HTR-8/SVneo (cell line): ENCODE measurements around the genes ADCY4, CMA1 and COCH.

DNA sequence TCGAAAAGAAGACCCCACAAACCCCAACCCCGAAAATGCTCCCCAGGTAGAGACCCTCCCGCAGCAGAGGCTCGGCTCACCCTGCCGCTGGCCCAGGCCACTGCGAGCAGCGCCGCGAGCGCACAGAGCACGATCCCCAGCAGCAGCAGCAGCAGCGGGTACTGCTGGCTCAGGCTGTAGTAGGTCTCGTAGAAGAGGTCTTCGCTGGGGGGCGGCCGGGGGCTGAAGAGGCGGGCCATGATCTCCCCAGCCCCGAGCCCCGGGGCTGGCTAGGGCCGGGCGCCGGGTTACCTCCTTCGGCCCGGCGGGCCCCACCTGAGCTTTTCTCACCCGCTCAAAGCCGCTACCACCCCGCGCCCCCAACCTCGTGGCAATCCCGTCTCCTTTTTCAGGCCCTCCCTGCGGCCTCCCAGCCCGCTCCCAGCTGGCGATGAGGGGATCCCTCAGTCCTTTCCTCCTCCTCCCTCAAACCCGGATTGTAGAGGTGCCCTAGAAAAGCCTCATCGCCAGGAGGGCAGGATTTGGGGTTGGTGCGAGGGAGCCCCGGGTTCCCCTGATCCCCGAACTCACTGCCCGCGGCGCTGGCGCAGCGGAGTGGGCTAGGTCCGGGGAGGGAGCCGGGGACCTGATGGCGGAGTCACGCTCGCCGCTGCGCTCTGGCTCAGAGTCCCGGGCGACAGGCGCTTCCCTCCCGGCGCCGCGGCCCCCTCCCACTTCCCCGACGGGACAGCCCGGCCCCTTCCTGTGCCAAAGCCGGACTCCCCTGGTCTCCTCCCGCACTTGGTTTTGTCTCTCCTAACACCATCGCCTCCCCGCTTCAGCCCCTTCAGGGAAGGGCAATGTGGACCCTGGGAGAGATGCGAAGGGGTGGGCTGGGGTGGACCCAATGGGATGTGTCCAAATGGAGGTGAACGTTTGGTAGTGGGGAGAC, at the start of gene ADCY4:
Gene ADCY4, minus strand, starts transcription at position 658 of the 931 bp plus-strand sequence.
- RRBS: 82% methylated on average over 29 of the region's 67 CpGs

- RRBS: no CpG with 5 or more reads among the region's 9 CpGs
Observed at GRCh38 chr14:24372364-24373108, 4.6 kb downstream of the NFATC4 start.

DNA sequence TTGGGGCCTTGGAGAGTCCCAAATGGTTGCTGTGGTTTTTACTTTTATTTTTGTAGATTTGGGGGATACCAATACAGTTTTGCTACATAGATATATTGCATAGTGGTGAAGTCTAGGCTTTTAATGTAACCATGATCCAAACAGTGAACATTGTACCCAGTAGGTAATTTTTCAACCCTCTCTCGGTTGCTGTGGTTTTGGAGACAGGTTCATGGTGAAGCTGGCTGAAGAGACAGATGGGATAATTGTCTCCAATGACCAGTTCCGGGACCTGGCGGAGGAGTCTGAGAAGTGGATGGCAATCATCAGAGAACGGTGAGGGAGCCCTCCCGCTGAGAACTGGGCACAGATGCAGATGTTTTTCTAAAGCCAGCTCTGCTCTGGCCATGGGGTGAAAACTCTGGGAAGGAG, 6.1 kb downstream of the KHNYN start:
- RRBS: no CpG with 5 or more reads among the region's 5 CpGs

GRCh38 chr14:24437279-24437997, 5.1 kb downstream of the SDR39U1 start:
- RRBS: no CpG with 5 or more reads among the region's 6 CpGs

- RRBS: no CpG with 5 or more reads among the region's 1 CpG
Observed at GRCh38 chr14:24483843-24484244, 24.2 kb downstream of the CMA1 start.

- RRBS: no CpG with 5 or more reads among the region's 1 CpG
Observed at GRCh38 chr14:24508195-24508448, at the start of gene CMA1. TSS of gene CMA1 (minus strand) at chr14:24508265.

DNA sequence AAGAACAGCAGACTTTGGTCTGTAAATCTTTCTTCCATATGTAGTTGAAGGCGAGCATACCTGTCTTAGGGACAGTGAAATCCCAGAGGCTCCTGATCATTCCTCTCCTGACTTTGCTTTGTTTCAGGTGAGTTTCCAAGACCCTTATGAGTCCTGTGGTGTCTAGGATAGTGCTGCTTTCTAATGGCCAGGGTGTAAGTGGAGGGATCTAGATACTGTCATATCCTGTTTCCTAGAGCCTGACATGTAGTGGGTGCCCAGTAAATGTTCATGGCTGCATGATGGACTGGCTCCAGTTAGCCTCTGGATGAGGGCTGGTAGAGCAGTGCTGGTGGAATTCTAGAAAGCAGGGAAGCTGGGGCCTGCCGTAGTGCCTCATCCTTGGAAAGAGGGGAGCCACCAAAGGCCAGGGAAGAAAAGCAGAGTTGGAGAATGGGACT, 748 bp downstream of the GZMB start:
- RRBS: no CpG with 5 or more reads among the region's 2 CpGs

DNA sequence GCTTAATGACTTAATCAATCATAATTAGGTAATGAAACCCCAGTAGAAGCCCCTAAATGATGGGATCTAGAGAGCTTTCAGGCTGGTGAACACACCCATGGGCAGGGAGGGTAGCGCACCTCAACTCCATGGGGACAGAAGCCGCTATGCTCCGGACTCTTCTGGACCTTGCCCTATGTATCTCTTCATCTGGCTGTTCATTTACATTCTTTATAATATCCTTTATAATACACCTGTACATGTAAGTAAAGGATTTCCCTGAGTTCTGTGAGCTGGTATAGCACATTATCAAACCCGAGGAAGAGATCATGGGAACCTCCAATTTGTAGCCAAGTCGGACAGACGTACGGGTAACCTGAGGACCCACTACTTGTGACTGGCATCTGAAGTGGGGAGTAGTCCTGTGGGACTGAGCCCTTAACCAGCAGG, 205.9 kb downstream of the STXBP6 start:
- RRBS: no CpG with 5 or more reads among the region's 7 CpGs

GRCh38 chr14:24954430-24955059, 95.4 kb downstream of the STXBP6 start:
- RRBS: no CpG with 5 or more reads among the region's 6 CpGs

GRCh38 chr14:25032292-25032777, 17.6 kb downstream of the STXBP6 start:
- RRBS: no CpG with 5 or more reads among the region's 7 CpGs

DNA sequence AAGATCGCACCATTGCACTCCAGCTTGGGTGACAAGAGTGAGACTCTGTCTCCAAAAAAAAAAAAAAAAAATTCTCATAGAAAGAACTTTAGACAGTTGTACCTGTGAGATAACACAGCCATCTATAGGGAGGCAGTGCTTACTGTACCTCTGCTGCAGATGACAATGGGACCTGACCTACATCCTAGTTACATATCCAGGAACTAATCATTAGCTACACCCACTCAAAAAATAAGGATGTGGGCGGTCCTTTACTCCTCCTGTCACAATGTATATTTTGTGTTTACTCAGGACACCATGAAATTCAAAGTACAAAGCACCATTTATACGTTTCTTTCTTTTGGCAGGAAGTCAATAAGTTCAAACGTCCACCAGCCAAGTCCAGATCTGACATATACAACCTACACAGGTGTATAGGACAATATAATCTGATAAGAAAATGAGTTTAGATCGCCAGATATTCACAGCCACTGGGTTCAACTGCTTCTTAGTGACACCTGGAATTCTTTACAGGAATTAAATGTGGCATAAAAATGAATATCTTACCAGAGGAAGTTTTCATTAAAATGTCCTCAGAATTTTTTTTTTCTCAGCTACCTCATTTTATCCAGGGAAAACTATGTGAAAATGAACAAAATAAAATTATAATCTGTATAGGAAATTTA, 14.7 kb downstream of the STXBP6 start:
- RRBS: no CpG with 5 or more reads among the region's 5 CpGs

- RRBS: no CpG with 5 or more reads among the region's 3 CpGs
Observed at GRCh38 chr14:28038257-28038527, 728.4 kb upstream of the FOXG1 start.

DNA sequence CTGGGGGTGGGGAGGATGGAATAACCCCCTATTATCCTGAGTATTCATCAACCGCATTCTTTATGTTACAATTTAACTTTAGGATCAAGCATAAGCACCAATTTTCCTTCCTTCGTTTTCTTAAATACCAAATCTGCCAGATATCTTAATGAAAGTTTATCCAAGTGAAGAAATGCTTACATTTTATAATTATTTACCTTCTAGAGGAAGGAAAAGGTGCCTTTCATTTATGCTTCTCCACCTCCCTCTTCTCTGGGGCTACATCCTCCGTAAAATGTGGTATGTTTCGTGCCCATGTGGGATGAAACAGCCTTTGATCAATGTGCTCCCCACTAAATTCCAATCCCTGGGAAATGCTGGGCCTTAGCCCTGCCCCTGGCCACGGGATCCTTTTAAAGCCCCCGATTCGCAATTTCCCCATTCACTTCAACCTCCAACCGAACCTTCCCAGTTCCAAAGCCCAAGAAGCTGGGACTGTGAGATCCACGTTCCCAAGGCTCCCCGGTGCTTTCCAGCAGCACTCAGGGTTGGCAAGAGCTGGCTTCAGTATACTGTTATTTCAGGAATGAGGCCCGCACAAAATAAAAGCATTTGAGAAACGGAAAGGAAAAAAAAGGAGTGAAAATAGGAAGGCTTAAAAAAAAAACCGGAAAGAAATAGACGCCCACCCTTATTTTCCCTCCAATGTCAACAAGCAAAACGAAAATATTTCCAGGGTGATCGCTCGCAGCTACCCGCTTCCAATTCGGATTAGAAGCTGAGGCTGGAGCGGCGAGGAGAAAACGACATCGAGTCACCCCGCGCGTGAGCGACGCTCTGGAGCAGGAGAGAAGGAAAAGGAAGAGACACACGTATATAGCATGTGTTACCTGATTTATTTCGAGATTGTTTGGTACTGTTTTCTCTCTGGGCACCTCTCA, 1.4 kb upstream of the FOXG1 start:
- RRBS: no CpG with 5 or more reads among the region's 30 CpGs

DNA sequence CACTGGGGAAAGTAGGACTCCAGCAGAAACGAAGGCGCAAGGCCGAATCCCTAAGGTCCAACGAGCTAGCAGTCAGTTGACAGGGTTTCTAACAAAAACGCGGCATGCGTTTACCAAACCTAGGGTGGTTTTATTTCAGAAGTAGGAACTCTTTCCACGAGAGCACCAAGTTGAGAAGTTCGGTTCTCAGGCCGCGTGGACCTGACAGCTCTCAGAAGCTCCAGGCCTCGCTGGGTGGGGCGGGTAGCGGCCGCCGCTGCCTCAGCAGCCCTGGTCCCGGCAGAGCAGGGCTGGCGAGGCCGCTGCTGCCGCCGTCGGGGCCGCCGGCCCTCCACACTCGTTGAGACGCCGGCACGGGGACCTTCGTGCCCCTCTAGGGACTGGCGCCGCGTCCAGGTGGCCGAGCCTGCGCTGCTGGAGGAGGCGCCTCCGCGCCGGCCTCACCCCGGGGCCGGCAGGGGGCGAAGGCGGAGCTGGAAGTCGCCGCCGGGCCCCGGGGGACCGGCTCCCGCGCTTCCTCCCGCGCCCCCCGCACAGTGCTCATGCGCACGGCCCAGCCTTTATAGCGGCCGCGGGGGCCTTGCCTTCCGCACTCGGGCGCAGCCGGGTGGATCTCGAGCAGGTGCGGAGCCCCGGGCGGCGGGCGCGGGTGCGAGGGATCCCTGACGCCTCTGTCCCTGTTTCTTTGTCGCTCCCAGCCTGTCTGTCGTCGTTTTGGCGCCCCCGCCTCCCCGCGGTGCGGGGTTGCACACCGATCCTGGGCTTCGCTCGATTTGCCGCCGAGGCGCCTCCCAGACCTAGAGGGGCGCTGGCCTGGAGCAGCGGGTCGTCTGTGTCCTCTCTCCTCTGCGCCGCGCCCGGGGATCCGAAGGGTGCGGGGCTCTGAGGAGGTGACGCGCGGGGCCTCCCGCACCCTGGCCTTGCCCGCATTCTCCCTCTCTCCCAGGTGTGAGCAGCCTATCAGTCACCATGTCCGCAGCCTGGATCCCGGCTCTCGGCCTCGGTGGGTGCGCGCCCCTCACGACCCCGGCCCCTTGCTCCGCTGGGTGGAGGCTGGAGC, at the start of gene COCH:
Gene COCH, plus strand, starts transcription at position 590 of the 1,060 bp plus-strand sequence.
- RRBS: 12% methylated on average over 46 of the region's 107 CpGs

DNA sequence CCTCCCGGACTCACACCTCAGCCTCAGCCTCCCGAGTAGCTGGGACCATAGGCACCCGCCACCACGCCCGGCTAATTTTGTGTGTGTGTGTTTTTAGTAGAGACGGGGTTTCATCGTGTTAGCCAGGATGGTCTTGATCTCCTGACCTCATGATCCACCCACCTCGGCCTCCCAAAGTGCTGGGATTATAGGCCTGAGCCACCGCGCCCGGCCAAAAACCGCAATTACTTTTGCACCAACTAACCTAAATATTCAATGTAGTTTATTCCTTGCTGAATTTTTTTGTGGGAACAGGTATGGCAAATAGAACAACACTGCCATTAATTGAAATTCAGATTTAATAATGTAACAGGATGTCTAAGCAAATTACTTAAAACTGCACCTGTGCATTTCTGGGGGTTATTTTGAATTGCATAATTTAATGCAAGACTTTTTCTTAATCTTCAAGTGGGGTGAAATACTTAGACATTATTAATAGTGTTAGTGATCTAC, 18.9 kb downstream of the COCH start:
- RRBS: no CpG with 5 or more reads among the region's 12 CpGs

DNA sequence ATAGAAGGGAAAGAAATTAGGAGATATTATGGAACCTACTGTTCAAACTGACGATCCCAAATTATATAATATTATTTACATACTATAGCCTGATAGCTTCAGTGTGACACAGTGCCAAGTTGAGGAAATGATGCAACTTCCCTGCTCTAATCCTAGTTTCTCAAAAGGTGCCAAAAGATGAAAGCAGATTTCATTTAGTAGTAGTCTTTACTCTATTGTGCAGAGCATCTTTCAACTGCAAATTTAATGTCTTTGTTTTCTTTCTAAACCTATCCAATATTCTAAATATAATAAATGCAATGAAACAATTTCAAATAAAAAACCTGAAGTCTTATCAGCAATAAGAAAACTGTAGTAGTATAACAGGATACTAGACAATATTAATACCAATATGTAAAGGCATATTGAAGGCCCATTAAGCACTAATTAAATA, 47.0 kb downstream of the COCH start:
- RRBS: no CpG with 5 or more reads among the region's 1 CpG

DNA sequence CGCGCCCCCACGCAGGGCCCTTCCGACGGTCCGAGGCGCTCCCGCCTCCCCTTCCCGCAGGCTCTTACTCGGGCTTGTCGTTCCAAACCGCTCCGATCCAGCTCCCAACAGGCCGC, 412 bp downstream of the HECTD1 start:
- RRBS: under 1% methylated on average over 8 of the region's 14 CpGs

GRCh38 chr14:31854621-31854836, 222.6 kb upstream of the ARHGAP5 start:
- RRBS: no CpG with 5 or more reads among the region's 1 CpG

GRCh38 chr14:32454071-32454559, 125.0 kb downstream of the AKAP6 start:
- RRBS: no CpG with 5 or more reads among the region's 5 CpGs

DNA sequence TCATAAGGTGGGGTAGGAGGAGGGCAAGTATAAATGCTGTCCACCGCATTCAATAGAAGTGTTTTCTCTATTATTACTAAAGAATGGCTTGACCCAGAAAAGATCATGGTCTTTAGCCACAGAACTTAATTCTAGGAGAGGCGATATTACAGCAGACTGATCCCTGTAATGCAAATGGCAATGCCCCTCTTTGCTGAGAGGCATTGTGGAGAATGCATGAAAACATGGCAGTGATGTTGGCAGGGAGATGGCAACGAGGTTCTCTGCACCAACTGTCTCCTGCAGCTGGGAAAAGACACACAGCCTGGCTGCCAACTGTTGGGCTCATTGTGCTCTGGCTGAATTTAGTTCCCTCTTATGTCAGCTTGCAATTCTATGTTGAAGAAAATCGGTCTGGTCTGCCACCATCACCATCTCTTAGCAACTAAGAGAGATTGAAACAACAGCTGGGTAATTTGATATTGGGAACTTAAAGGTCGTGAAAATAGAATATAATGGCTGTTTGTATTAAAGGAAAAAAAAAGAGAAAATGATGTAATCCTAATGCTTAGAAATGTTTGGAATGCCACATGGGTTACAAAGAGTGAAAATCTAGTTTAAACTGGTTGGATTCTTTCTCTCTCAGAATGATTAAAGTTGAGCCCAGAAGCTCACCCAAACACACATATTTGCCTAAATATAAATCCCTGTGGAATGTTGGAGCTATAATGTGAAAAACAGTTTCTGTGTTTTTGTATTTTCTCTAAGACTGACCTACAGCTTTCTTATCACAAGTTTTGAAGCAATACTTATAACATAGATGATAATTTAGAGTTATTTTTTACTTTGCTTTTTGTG, 143.5 kb downstream of the AKAP6 start:
- RRBS: no CpG with 5 or more reads among the region's 5 CpGs